Parietal lobe (tissue), 2 donors: ENCODE measurements around the genes SMIM6, TEN1 and UBE2O.

DNA sequence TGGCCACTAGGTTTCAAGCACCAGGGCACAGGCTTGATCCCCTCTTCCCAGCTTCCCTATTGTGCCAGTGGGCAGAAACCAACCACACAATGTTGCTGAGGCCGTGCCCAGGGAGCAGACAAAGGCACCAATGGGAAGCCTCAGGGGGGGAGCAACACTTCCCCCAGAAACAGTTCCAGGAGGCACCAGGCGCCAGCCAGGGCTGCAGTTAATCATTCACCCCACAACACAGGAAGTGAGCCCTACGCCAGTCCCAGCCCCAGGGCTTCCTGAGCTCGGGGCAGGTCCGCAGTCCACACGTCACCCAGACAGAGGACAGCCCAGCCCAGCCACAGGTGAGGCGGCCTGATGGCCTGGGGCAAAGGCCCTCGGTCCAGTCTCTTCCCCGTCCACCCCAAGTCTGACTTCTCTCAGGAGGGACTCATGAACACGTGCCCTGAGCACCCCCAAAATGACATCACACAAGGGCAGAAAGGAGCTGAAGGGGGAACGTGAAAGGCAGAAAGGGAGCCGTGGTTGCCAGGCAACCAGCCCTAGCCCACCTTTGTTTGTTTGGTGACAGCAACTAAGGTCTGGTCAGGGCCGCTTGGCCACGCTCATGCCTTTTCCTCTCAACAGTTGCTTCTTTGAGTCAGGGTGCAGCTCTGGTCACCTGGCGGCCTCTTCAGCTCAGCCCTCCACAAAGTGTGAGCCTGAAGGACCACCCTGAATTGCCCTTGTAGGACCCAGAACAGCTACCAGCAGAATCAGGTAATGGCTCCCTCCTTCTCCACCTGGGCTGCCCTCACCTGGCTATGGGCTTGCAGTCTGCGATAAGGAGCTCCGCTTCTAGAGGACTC is at the start of gene SMIM6:
SMIM6 (plus strand) TSS at position 215 of the 839 bp plus-strand sequence.
- RAMPAGE, long total RNA, result no peak

DNA sequence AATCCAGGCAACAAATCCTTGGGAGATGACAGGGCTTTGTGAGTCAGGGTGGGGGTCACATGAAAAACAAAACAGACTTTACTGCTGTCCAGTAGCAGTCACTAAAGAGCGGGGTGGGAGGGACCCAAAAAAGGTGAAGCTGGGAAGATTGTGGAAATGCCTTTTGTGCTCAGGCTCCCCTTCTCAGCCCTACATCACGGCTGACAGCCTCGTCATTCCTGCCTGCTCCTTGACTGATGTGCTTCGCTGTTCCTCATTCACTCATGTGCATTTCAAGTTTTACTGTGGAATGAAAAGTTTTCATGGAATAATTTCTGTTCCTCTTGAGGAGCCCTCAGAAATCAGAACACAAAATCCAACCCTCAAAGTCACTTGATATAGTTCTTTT is 6.5 kb downstream of the SAP30BP start:
- RAMPAGE, long total RNA, result no peak

DNA sequence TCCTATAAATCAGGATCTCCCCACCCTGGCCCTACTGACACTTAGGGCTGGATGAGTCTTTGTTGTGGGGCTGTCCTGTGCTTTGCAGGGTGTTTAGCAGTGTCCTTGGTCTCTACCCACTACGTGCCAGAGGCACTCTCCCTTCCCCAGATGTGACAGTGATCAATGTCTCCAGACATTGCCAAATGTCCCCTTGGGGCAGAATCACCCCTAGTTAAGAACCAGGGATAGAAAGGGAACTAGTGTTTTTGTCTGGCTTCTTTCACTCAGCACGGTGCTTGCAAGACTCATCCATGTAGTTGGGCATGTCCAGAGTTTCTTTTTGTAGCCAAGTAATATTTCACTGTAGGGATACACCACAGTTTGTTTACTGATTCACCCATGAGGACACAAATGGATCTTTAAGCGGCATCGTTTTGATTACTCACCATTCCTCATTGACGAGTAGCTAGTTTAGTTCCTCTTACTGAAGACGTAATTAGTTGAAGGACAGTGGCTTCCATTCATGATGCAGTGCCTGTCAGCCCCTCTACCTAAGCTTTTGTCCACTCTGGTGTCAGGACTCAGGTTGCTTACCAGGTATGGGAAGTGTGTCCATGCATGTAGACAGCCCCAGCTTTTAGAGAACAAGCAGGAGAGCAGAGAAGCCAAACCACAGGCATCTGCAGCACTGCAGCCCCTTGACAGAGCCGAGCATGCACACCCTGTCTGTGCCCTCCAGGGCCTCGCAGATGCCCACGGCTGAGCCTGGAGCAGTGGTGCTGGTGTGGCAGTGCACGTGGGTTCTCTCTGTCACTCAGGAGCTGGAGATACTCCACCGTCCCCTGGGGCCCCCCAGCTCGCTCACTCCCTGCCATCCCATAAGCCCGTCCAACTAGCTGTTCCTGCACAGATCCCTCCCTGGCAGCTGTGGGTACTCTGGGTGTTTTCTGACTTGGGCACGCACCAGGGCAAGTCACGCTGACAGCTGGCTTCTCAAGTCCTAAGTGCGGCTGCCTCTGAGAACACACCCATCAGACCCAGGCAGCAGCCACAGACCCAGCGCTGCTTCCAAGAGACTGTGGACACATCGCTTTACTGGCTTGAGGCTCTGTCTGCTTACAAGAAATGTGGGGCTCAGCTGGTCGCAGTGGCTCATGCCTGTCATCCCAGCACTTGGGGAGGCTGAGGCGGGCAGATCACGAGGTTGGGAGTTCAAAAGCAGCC is 25.7 kb upstream of the ITGB4 start:
- RAMPAGE, long total RNA, result no peak

- RAMPAGE, long total RNA, result no peak
Observed at GRCh38 chr17:75703385-75704262, 17.6 kb upstream of the ITGB4 start.

DNA sequence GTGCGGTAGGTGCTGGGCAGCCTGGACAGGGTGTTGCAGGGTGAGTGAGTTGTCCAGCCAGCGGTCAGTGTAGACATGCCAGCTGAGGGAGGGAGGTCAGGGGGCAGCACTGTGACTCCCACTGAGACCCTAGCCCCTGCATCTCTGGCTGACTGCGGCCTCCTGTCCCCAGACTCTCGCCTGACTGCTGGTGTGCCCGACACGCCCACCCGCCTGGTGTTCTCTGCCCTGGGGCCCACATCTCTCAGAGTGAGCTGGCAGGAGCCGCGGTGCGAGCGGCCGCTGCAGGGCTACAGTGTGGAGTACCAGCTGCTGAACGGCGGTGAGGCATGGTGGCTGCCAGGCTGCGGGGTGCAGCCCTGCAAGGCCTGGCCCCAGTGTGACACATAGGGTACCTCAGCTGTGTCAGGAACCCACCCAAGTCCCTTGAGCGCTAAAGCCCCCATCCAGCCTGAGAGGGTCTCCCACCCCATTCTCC is 9.4 kb downstream of the GALK1 start:
- RAMPAGE, long total RNA, result no peak

- RAMPAGE, long total RNA, result no peak
Observed at GRCh38 chr17:75782864-75783793, 1.5 kb upstream of the UNK start.

- RAMPAGE, long total RNA, result no peak
Observed at GRCh38 chr17:75910589-75911110, 6.0 kb upstream of the MRPL38 start.

GRCh38 chr17:75978890-75979712 is at the start of gene TEN1:
TSS of gene TEN1 (plus strand) at chr17:75979240.
- RAMPAGE, long total RNA, result no peak

DNA sequence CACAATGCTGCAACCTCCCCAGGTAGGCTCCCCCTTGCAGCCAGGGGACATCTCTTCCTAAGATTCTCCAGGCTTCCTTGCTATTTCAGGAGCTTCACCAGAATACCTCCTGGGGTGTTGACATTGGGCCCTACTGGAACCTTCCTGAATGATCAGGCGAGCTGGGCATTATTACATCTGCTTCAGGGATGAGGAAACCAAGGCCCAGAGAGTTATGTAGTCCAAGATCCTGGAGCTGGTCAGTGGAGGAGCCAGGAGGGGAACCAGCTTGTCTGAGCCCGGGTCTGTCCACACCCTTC is 9.8 kb downstream of the EVPL start:
- RAMPAGE, long total RNA, result no peak

GRCh38 chr17:76039130-76039746 is 12.1 kb upstream of the EVPL start:
- RAMPAGE, long total RNA, result no peak

DNA sequence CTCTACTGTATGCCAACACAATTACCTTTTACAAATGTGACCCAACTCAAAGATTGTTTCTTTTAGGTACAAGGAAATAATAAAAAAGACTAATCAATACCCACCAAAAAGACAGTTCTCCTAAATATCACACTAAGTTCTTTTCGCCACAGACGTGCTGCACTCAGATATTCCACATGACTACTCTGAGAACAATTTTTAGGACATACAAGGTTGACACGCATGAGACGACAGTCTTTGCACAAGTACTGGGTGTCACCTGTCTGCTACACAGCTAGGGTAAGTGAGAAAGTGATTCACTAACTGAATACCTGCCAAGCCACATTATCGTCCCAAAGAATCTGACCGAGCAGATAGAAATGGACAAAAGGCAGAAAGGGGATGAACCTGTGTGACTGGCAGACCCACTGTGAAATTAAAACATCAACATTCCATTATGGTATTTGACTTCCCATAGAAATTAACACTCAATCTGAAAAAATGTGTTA is 21.3 kb downstream of the SRP68 start:
- RAMPAGE, long total RNA, result no peak

GRCh38 chr17:76072866-76073325 is 579 bp upstream of the SRP68 start:
- RAMPAGE, long total RNA, result no peak

- RAMPAGE, long total RNA, result no peak
Observed at GRCh38 chr17:76238022-76238443, 2.3 kb downstream of the RNF157 start.

- RAMPAGE, long total RNA, result no peak
Observed at GRCh38 chr17:76266906-76267609, 1.9 kb downstream of the UBALD2 start.

GRCh38 chr17:76272867-76273210 is 7.7 kb downstream of the UBALD2 start:
- RAMPAGE, long total RNA, result no peak

GRCh38 chr17:76382343-76382639 is 2.1 kb upstream of the SPHK1 start:
- RAMPAGE, long total RNA, result no peak

- RAMPAGE, long total RNA, result no peak
Observed at GRCh38 chr17:76385680-76386350, 1.4 kb downstream of the SPHK1 start.

GRCh38 chr17:76453074-76453708 is at the start of gene UBE2O:
TSS of gene UBE2O (minus strand) at chr17:76453152.
- RAMPAGE, long total RNA, result no peak

DNA sequence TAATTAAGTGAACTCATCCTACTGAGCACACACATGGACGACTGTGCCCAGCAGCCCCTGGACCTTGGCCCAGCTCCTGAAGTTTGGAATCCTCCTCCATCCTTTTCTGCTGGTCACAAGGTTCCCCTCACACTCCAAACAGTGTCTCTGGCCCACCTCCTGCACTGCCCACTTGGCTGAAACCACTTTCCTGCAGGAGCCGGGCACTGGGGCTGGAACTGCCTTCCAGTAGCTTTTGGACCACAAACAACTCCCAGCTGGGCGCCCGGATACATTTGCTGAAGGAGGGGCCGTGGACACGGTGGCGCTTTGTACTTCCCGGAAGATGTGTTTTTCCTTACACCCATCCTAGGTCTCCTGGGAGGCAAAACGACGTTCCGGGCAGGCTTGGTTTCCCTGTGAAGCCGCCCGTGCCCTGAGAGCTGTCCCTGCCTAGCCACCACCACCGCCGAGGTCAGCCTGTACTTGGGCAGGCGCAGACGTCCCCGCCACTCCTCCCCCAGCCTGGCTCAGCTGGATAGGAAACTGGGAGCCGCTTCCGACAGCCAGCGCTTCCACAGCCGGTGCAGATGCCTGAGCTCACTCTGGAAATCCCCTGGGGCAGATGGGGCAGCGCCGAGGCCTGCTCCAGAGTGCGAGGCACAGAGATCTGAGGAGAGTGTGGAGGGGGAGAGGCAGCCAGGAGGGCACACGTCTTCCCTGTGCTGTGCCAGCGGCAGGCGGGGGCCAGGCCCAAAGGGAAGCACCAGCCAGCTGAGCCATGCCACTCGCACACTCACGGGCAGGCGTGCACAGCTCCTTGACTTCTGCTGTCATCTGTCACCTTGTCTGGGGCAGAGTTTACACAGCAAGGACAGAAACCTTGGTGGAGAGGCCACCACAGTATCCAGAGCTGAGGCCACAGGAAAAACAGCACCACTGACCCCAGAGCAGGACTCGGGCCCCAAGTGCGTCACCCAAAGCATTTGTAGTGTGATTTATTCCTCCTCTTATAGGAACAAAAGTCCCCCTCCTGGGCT is 3.2 kb downstream of the RHBDF2 start:
- RAMPAGE, long total RNA, result no peak

GRCh38 chr17:76499874-76500514 is 1.2 kb downstream of the RHBDF2 start:
- RAMPAGE, long total RNA, result no peak